ENCODE results near the gene CNIH3.

GRCh38 chr1:222662129-222663532 is 44.7 kb downstream of the MIA3 start:
- RRBS, 2 experiments, result no CpG with 5 or more reads among the region's 9 CpGs

GRCh38 chr1:222711132-222711668 is 1.1 kb downstream of the AIDA start:
- RRBS, 2 experiments, result no CpG with 5 or more reads among the region's 15 CpGs

- RRBS, 2 experiments, result no CpG with 5 or more reads among the region's 3 CpGs
Measured at GRCh38 chr1:222928160-222928644, 113.4 kb downstream of the DISP1 start.

- RRBS, 2 experiments, result no CpG with 5 or more reads among the region's 1 CpG
Measured at GRCh38 chr1:223000560-223001158, 142.4 kb downstream of the TLR5 start.

- RRBS, 2 experiments, result no CpG with 5 or more reads among the region's 6 CpGs
Measured at GRCh38 chr1:223732882-223733721, 20.8 kb downstream of the CAPN2 start.

DNA sequence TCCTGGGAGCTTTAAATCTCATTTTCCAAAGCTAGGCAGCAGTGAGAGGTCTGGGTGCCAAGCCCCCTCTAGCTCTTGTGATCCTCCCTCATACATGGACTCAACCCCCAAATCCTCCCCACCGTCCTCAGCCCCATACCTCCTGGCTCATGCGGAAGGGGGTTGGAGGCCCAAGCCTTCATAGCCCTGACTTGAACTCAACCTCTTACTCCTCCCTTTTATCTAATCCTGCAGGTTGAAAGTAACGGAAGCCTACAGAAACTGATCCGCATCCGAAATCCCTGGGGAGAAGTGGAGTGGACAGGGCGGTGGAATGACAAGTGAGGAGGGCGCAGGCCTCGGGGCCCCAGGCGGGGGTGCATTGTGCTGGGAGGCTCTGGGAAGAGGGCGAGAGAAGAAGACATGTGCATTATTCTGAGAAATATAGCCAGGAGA is 38.3 kb downstream of the CAPN2 start:
- RRBS, 2 experiments, result no CpG with 5 or more reads among the region's 10 CpGs

DNA sequence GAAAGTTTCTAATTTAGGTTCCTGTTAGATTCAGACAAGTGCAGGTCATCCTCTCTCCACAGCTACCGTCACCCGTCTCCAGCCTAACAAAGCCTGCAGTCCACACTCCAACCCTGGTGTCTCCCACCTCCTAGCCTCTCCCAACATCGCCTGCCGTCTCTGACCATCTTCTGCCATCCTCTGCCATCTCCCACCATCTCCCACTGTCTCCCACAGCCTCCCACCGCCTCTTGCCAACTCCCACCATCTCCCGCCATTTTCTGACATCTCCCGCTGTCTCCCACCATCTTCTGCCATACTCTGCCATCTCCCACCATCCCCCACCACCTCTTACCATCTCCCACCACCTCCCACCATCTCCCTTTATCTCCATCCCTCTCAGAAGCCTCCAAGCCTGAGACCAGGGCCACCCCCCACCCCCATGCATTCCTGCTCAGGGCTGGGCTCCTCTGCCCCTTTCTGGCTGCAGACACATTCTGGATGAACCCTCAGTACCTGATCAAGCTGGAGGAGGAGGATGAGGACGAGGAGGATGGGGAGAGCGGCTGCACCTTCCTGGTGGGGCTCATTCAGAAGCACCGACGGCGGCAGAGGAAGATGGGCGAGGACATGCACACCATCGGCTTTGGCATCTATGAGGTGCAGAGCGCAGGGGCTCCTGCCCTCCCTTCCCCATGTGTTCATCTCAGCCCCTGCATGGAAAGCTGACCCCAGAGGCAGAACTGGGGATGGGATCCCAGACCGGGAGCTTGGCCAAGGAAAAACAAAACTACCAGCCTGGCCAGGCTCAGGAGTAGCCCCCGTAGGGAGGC is 42.9 kb downstream of the CAPN2 start:
- RRBS, 2 experiments, result no CpG with 5 or more reads among the region's 17 CpGs

- RRBS, 2 experiments, result no CpG with 5 or more reads among the region's 1 CpG
Measured at GRCh38 chr1:223800458-223801188, 45.1 kb downstream of the TP53BP2 start.

DNA sequence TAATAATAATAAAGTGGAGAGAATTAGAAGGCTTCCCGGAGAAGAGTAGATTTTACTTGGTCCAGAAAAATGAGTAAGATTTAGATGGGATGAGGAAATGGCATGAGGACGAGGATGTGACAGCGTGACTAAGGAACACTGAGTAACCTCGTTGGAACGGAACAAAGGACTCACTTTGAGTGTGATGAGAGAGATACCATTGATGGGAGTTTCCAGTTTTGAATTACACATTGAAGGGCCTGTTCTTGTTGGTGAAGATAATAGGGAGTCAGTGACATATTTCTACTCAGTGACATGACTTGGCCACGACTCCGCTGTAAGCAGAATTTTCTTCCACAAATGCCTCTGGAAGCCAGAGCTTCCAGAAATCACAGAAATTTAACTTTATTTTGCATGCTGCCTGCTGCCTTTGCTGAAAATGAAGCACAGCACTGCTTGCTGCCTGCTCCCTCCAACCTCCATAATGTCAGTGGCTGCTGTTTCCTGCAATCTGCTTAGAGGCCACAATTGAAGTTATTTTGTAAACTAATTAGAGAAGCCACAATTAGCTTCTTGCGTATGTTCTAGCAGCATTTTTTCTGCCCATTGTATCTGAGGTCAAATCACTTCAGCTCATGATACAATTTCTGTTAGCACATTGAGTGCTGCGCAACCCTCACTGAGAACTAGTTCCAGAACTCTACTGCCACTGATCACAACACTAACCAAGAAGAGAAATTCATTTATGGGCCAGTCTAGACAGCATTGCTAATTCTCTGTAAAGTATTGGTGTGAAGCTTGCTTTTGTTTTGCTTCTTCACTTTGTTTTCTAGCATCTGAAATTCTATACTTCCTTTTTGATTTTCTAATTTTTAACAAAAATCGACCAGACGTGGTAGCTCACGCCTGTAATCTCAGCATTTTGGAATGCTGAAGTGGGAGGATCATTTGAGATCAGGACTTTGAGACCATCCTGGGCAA is 33.5 kb upstream of the FBXO28 start:
- RRBS, 2 experiments, result no CpG with 5 or more reads among the region's 12 CpGs

GRCh38 chr1:224106327-224107059 is 7.4 kb upstream of the FBXO28 start:
- RRBS, 2 experiments, result no CpG with 5 or more reads among the region's 6 CpGs

GRCh38 chr1:224114373-224115157 is 654 bp downstream of the FBXO28 start:
- RRBS, 2 experiments, result 1% methylated on average over 9 of the region's 41 CpGs

GRCh38 chr1:224427326-224427847 is 7.2 kb downstream of the WDR26 start:
- RRBS, 2 experiments, result no CpG with 5 or more reads among the region's 2 CpGs

GRCh38 chr1:224506289-224506847 is 71.8 kb upstream of the WDR26 start:
- RRBS, 2 experiments, result no CpG with 5 or more reads among the region's 9 CpGs

DNA sequence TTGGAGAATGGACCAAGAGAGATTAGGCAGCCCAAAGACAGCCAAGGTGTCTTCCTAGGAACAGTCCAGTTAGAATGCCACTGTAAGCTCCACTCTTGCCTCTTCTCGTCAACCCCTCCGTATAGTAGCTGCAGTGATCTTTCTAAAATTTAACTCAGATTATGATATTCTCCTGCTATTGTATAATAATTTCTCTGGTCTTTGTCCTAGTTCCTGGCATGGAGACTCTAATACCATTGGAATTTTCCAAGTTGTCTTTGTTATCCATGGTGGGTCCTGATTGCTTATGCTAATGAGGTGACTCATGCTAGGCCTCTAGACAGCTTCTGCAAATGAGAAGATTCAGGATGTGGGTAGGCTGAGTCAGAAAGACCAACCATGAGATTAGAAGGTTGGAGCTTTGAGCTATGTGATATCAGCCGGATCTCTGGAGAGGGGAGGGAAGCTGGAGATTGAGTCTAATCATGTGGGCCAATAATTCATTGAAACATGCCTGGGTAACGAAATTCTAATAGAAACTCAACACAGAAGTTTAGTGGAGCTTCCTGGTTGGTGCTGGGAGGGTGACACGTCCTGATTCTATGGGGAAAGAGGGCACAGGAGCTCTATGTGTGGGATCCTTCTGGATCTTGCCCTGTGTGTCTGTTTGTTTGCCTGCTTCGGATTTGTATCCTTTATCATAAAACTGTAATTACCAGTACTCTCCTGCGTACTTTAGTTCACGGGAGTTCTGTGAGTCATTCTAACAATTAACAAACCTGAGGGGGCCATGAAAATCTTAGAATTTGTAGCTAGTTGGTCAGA is 73.2 kb upstream of the CNIH3 start:
- RRBS, 2 experiments, result no CpG with 5 or more reads among the region's 8 CpGs

GRCh38 chr1:224615682-224617032 is at the start of gene CNIH3:
Gene CNIH3 (plus strand): TSS chr1:224616317.
- RRBS, 2 experiments, result under 1 to 2% methylated on average over 42 to 54 of the region's 122 CpGs

GRCh38 chr1:224730477-224730803 is 114.3 kb downstream of the CNIH3 start:
- RRBS, 2 experiments, result no CpG with 5 or more reads among the region's 3 CpGs

DNA sequence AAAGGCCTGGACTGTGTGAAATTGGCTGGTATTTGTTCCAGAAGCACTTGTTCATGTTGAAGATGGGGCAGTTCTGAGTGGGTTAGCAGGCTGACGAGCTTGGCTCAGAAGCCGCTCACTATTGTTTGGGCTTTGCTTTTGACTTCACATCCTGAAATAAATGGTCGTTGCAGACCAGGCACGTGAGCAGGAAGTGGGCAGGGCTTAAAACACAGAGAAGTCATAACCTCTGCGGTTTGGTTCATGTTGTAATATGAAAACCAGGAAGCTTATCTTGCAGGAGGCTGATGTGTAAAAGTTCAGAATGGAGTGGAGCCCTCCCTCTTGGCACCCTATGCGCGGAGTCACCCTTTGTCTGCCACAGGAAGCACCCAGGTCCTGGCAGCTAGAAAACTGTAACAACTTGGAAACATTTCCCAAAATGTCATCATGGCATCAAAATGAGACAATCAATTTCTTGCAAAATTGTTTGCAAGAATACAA is 17.1 kb upstream of the LBR start:
- RRBS, 2 experiments, result no CpG with 5 or more reads among the region's 7 CpGs

- RRBS, 2 experiments, result no CpG with 5 or more reads among the region's 18 CpGs
Measured at GRCh38 chr1:225449113-225449819, 21.4 kb upstream of the LBR start.

GRCh38 chr1:225454025-225454609 is 26.3 kb upstream of the LBR start:
- RRBS, 2 experiments, result no CpG with 5 or more reads among the region's 4 CpGs

DNA sequence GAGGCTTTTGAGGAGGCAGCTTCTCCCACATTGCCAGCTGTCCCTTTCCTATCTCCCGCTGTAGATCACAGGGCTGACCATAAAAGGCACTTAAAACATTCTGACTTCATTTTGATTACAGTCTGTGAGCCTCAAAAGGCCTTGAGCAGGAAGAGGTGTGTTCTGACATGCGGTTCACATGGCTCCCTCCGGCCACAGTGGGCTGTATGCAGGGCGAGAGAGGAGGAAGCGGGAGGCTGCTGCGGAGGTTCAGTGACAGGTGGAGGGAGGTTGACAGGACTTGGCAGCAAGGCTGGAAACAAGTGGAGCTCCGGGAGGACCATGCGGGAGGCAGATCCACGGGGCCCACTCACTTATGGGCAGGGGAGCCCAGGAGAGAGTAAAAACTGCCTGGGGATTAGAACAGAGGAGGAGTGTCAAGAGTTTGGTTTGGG is 50.1 kb upstream of the LBR start:
- RRBS, 2 experiments, result no CpG with 5 or more reads among the region's 9 CpGs

Measured in NT2/D1 (cell line).